PFSK-1 (cell line): ENCODE measurements around the genes OR4K14, PARP2 and TEP1.

GRCh38 chr14:20019009-20019526 lies at the start of gene OR4K14:
Gene OR4K14, minus strand, starts transcription at chr14:20019307.
- RRBS: no CpG with 5 or more reads among the region's 2 CpGs

DNA sequence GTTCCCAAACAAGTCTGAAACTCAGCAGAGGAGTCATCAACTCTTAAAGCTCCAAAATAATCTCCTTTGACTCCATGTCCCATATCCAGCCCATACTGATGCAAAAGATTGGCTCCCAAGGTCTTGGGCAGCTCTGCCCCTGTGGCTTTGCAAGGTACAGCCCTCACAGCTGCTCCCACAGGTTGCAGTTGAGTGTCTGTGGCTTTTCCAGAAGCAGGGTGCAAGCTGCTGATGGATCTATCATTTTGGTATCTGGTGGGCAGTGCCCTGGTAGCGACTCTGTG lies 31.6 kb downstream of the OR11H4 start:
- RRBS: no CpG with 5 or more reads among the region's 1 CpG

GRCh38 chr14:20343451-20343920 lies at the start of gene PARP2:
Gene PARP2, plus strand, starts transcription at chr14:20343635.
- RRBS: no CpG with 5 or more reads among the region's 33 CpGs

DNA sequence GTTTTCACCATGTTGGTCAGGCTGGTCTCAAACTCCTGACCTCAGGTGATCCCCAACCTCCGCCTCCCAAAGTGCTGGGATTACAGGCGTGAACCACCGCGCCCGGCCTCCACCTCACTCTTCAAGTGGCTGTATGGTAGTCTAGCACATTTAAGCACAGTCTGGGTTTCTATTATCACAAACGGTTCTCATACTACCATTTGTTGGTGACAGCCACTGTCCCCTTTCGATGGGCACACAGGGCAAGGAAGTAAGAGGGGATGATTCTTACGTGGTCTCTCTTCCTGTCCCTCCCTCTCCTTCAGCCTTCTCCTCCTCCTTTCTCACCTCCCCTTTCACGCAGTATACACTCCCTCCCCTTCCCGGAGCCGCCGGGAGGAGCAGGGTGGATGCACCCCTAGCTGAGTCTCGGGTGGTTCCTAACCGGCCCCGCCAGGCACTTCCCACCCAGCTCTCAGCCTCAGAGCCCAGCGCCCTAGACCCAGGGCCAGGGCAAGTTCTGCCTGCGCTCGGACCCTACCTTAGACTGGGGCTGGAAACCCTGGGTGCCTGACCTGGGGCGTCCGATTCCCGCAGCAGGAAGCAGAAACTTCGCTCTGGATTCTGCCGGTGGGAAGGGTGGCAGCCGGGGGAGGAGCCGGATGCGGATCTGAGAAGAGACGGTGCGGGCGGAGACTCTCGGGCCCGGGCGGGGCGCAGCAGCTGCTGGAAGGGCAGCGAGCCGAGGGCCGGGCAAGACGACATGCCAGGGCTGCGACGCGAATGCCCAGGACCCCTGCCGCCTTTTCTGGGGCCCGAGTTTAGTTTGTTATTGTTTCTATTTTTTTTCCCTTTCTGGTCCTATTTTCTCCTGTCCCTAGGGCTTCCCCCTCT lies at the start of gene TEP1:
Gene TEP1, minus strand, starts transcription at position 651 of the 873 bp plus-strand sequence.
- RRBS: 1% methylated on average over 15 of the region's 42 CpGs

DNA sequence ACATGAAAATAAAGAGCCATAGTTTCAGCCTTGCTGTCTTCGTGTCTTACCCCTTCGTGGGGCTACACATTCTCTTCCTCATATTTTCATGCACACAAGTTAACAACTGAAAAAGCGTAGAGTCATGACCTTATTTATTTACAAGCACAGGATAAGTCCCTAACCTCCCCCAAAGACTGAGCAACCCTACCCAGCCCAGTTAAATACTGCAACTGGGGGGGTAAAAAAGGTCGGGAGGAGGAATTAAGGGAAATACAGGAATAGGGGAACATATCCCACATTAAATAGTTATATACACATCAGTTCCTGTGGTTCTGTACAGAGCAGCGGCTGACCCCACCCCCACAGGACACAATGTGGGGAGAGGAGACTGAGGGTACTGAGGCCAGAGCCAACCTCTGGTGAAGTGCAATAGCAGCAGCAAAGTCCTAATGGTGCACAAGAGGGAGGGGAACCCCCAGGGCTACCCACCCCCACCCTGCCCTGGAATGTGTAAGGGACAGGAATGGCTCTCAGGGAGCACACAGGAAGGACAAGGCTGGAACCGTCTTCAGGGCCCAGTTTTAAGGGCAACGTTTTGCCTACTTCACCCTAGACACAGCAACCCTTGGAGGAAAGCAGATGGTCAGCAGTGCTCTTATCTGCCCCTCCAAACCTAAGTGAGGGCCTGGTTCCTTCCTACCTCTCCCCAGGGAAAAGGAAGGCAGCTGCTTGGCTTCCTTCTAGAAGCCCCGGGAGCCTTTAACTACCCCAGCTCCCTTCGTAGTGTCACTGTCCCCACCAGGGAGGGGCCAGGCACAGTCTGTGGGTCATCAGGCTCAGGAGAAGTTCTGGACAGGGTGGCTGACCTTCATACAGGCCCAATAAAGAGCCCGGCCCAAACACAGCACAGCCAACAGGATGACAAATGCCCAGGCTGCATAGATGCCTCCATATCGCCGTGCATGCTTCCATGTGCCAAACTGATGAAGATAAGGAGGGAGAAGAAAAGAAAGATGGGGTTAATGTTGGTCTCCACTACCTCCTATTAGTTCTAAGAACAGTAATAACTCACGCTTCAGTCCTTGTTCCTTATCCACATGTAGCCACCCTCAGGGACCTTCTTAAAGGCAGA lies 3.1 kb downstream of the APEX1 start:
- RRBS: no CpG with 5 or more reads among the region's 13 CpGs

- RRBS: no CpG with 5 or more reads among the region's 6 CpGs
Observed at GRCh38 chr14:20476573-20477755, 7.8 kb downstream of the PNP start.

- RRBS: no CpG with 5 or more reads among the region's 21 CpGs
Observed at GRCh38 chr14:20624614-20625105, 16.8 kb downstream of the OR6S1 start.

DNA sequence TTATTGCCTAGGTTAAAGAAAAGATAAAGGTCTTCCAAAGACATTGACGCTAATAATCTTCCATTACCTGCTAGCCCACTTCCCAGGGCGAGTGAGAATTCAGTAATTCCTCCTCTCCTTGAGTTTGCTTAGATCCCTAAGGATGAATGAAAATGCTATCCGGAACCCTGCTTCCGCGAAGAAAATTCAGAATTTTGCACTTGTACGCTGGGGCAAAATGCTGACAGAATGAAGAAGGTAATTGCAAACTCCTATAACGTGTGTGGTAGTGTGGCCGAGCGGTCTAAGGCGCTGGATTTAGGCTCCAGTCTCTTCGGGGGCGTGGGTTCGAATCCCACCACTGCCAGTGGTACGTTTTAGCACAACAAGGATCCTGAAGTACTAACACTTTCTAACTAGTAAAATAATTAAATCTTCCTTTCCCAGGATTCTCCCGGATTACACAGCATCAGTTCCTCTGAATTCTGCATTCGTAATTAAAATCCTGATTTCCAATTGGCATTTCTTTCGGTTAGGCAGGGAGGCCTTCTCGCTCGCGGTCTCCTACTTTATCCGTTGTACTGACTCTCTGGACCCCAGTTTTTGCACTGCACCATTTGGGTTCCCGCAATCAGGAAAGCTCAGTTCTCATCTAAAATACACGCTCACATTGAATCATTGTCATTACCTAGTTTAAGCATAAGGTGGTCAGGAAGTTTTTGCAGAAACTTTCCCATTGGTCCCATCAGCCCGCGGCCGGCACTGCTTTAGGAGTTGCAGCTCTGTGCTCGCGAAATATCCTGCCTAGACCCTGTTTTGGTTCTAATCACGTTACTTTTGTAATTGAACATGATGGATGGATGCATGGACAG lies 16.2 kb downstream of the OR6S1 start:
- RRBS: no CpG with 5 or more reads among the region's 29 CpGs

GRCh38 chr14:20682645-20683033 lies 1.7 kb upstream of the RNASE4 start:
- RRBS: under 1% methylated on average over 8 of the region's 29 CpGs

GRCh38 chr14:20706586-20707442 lies 18.2 kb downstream of the ANG start:
- RRBS: no CpG with 5 or more reads among the region's 4 CpGs

DNA sequence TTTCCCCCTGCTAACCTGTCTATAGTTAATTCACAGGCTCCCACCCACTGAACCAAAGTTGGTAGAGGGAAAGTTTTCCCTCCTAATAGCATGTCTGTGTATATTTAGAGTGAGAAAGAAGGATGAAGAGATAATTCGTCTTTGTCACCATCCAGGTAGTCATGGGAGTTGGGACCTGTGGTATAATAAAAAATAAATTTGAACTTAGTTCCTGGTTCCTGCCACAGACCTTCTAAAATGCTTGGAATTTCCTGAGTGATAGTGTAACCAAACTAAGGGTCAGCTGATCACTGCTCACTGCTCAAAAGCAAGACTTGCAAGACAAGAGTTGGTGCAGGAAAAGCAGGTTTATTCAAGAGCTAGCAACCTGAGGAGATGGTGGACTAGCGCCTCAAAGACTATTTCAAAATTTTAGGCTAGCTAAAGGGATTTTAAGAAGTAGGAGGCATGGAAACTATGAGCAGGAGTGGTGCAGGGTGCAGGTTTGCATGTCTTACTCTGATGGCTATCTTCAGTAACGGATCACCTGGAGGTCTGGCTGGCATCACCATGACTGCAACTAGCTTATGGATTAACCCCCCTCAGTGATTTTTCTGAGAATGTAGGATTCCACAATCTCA lies 19.1 kb downstream of the ANG start:
- RRBS: no CpG with 5 or more reads among the region's 3 CpGs

- RRBS: no CpG with 5 or more reads among the region's 4 CpGs
Observed at GRCh38 chr14:20730959-20731304, 14.8 kb upstream of the EDDM3A start.

DNA sequence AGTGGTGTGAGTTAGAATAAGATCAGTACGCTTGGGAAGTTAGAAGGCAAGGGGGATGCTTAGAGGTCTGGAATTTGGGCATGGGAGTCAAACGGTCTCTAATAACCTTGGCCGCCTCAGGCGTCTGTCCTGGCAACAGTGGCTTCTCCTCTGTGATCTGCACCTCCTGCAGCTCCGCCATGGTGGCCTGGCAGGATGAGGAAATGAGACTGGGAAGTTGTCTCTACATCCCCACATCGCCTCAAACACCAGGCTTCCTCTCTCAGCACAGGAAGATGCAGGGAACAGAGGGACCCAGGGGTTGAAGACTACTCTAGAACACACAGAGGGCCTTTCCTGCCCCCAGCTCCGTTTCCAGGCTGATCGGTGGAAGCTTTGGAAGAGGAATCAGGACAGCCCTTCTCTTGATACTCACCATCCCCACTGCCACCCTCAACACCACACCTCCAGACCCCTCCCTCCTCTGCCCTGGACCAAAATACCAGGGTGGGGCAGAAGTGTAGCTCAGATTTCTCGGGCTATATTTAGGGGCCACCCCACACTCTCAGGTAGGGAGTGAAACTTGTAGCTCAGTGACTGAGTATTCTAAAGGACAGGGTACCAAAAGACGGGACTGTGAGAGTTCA lies 1.6 kb downstream of the NDRG2 start:
- RRBS: no CpG with 5 or more reads among the region's 10 CpGs

- RRBS: no CpG with 5 or more reads among the region's 4 CpGs
Observed at GRCh38 chr14:21026158-21026397, 1.2 kb upstream of the NDRG2 start.

DNA sequence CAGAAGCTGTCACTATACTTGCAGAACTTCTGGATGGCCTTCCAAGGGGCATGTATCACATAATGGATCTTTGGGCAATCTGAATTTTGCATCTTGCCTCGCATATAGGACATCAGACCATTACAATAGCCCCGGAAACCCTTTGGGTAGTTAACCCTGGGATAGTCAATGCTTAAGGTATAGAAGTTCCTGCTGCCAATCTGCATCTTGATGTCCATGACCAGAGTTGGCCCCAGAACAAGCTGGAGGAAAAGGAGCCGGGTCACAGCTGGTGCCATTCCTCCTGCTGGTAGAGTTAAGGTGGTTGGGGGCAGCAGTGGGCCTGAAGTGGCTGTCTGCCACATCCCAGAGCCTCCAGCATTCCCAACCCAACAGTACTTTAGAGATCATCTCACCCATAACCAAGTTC lies 592 bp downstream of the RNASE13 start:
- RRBS: no CpG with 5 or more reads among the region's 3 CpGs

GRCh38 chr14:21059857-21060310 lies 2.3 kb downstream of the RNASE8 start:
- RRBS: no CpG with 5 or more reads among the region's 3 CpGs

- RRBS: 20% methylated on average over 5 of the region's 22 CpGs
Observed at GRCh38 chr14:21069354-21069843, 705 bp upstream of the ARHGEF40 start.

DNA sequence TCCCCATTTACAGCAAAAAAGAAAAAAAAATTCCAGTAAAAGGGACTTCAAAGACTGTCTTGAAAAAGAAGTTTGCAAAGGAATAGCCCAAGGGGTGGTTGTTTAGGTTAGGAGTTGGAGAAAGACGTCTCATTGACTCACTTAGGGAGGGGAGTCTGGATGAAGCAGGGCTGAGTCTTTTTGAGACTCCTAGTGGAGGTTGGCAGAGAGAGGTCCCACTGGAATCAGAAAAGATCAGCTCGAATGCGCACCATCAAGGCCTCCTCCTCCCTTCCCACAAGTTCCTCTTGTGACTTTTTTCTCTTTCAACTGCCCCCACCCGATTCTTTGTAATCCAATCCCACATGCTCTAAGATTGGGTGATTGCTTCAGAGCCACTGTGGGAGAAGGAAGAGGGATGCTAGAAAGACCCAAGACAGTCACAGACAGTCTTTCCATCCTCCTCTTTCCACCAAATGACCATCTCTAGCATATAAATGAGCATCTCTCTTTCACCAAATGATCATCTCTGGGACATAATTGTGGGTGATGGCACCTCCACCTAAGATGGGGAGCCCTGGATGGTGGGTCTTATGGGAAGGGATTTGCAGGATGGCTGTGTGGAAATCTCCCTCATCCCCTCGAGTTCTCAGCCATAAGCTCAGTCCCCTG lies 2.1 kb downstream of the ARHGEF40 start:
- RRBS: no CpG with 5 or more reads among the region's 5 CpGs

- RRBS: 91% methylated on average over 3 of the region's 23 CpGs
Observed at GRCh38 chr14:21087098-21088340, 10.9 kb downstream of the ZNF219 start.